GM12892 (cell line): Measurements from ENCODE around the genes CLEC4F and CD207.

- RRBS, result no CpG with 5 or more reads among the region's 4 CpGs
These were observed 38.4 kb downstream of the GFPT1 start for GRCh38 chr2:69348463-69349164.

DNA sequence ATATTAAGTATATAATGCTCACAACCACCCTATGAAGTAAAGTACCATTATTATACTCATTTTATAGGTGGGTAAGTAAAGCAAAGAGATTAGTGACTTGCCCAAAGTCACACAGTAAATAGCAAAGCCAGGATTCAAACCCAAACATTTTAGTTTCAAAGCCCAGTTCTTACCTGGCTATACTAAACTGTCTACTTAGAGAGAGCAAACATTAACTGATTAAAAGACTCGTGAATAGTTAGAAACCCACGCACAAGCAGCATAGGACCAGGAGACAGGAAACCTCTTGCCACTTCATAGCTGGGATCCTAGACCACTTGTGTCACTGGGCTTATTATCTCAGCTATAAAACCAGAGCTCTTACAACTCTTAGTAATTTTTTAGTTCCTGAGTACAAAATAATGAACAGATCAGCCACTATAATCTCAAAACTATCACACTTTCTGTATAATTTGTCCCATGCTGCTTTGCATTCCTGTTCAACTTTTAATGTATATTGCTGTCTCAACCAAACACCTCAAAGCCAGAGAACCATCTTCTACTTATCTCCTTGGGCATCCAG lies 2.4 kb upstream of the AAK1 start:
- RRBS, result no CpG with 5 or more reads among the region's 2 CpGs

- RRBS, result no CpG with 5 or more reads among the region's 7 CpGs
These were observed 39.2 kb upstream of the GMCL1 start for GRCh38 chr2:69790188-69790822.

DNA sequence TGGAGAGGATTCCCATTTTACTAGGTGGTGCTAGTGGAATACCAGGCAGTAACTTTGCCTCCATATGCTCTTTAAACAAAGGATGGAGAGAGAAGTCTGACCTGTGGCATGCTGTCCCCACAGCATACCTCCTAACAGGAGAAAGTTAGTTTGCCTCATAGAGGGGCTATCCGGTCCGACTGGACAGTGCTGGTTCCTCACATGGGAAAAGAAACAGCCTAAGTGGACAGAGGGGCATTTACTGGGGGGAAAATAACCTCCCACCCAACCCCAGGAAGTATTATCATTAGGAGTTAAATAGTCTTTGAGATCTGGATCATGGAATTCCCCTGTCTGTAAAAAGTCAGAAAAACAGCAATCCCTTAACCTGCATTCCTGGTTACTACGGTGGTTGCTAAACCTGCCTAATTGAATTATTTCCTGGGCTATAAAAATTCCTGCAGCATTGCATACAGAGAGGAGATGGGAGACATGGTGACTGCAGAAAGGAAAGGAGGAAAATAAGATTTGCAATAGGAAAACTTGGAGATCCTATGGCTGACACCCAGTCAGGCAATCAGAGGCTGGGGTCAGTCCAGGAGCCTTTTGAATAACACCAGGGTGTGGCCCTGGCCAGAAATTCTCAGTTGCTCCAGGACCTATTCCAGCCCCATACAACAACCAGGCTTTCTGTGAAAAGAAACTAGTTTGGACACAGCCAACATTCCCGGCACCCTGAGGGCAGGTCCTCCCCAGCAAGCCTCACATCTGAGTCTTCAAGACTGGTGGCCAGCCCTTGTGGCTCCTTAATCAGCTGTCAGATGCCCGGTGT lies 31.4 kb upstream of the GMCL1 start:
- RRBS, result no CpG with 5 or more reads among the region's 5 CpGs

DNA sequence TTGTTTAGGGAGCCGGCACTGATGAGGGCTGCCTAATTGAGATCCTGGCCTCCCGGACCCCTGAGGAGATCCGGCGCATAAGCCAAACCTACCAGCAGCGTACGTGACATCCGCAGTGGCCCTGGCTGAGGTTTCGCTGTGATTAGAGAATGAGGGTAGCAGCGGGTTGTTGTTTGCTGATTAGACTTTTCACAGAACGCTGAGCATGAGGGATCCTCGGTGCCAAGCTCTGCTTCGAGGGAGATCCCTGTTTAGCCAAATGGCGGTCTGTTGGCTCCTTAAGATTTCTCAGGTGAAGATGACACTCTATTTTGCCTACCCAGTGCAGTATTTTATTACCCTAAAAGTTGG lies 21.6 kb upstream of the GMCL1 start:
- RRBS, result 100% methylated on average over 1 of the region's 13 CpGs

DNA sequence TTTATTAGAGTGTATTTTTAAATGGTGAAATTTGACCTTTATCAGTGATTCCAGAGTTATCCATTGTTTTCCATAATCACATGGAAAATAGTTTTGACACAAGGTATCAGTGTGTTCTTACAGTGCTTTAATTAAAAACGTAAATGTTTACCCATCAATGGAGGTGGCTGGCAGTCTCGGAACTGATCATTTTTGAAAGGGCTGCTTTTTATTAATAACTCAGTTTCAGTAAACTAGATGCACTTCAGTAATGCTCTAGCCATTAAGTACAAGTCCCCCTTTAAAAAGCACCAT lies 3.8 kb downstream of the MXD1 start:
- RRBS, result no CpG with 5 or more reads among the region's 2 CpGs

- RRBS, result no CpG with 5 or more reads among the region's 3 CpGs
These were observed 12.1 kb downstream of the MXD1 start for GRCh38 chr2:69926883-69927473.

- RRBS, result no CpG with 5 or more reads among the region's 8 CpGs
These were observed 6.3 kb upstream of the PCBP1 start for GRCh38 chr2:70080820-70081568.

DNA sequence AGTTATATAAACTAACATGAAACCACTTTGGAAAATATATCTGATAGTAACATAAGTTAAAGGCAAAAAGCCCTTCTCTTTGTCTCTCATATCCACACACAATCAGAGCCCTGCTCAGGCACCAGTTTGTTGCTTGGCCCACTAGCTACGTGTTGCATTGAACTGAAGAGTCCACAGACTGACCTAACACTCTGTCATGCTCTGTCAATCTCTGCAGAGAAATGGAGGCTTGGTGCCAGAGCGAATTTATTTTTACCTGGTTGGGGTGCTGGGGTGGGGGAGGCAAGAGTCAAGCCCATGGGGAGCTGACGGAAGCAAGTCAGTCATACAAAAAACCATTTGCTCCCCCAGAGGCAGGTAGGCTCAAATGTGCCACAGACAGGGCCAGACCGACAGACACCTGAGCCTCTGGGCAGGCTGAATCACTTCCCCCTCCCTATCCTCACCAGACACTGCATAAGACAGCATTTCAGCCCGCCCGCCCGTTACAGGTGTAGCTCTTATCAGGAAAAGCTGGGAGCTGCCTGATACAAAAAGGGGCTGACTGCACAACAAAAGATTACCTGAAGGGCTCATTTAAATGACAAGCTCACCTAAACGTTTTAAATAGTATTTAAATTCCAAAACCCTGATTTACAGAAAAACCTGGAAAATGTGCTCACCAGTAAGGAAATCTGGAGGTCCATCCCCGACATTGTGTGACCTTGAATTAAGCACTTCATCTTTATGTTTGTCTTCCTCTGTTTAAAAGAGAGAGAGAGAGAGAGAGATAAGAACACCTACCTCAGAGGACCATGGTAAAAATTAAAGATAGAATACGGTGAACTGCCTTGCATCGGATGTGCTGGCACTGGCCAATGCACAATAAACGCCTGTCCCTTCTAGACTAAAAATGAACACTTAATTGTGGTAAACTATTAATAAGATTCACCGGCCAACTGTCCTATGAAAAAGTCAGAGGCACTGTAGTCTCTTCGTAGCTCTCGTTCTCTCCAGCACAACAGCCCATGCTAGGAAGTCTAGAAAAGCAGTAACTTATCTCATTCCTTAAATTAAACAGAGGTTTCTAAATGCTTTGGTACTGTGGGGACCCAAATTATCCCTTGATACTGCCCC lies 2.0 kb upstream of the PCBP1 start:
- RRBS, result no CpG with 5 or more reads among the region's 15 CpGs

GRCh38 chr2:70087504-70087542 lies within 50 bp of the PCBP1 start:
- RRBS, result under 1% methylated on average over 5 of the region's 8 CpGs

DNA sequence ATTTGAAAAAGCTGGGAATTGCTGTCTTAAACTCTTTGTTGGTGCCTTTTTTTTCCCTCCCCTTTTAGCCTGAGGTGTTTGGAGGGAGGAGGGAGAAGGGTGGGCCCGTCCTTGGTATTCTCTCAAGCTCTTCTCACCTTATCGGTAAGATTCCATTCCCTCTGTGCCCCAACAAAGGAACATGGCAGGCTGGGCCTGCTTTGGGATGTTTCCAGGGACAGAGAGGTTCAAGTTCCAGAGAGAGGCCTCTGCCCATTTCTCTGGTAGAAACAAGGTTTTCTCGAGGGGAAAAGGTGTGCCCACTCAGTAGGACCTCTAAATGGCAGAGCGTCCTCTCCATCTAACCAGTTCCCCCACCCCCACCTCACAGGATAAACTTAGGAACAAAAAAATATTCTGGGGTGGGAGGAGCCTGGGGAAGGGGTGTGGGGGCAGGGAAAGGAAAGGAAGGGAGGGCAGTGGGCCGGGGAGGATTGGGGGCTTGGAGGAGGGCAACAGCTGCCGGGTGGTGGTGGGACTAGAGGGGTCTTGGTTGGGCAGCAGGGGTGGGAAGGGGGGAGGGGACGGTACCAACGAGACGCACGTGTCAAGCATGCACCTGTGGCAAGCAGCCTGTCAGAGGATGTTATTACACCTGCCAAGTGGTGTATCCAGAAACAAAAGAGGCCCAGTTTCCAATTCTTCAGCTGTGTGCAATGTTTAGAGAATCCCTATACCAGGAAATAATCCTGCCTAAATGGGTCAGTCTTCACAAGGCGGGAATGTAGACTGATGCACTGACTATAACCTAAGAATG lies 2.1 kb downstream of the PCBP1 start:
- RRBS, result no CpG with 5 or more reads among the region's 11 CpGs

- RRBS, result no CpG with 5 or more reads among the region's 6 CpGs
These were observed 17.4 kb downstream of the PCBP1 start for GRCh38 chr2:70104600-70105137.

GRCh38 chr2:70149042-70149482 lies 41.8 kb downstream of the C2orf42 start:
- RRBS, result no CpG with 5 or more reads among the region's 8 CpGs

- RRBS, result no CpG with 5 or more reads among the region's 18 CpGs
These were observed 562 bp upstream of the TIA1 start for GRCh38 chr2:70248932-70249448.

GRCh38 chr2:70258301-70259172 lies 600 bp downstream of the PCYOX1 start:
- RRBS, result 19% methylated on average over 4 of the region's 42 CpGs

- RRBS, result no CpG with 5 or more reads among the region's 7 CpGs
These were observed at the start of gene CLEC4F for GRCh38 chr2:70820338-70820872. CLEC4F (minus strand) TSS chr2:70820599.

DNA sequence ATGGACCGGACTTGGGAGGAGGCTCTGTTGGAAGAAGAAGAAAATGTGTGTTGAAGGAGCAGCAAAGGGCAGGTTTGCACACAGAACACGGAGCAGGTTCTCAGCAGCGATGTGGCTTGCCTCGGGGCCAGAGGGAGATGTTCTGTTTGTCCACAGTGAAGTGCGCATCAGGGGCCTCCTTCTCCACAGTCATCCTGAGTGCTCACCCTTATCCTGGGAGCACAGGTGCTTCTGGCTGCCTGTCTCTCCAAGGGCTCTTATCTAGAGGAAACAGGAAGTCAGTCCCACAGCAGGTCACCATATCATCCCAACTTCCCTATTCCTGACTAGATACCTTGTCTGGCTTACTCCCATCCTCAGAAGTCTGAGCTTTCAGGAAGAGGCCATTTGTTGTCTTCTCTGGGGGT lies at the start of gene CD207:
CD207 (minus strand) TSS at position 233 of the 407 bp plus-strand sequence.
- RRBS, result no CpG with 5 or more reads among the region's 5 CpGs

GRCh38 chr2:70901808-70902422 lies 1.5 kb downstream of the VAX2 start:
- RRBS, result 46% methylated on average over 8 of the region's 19 CpGs

DNA sequence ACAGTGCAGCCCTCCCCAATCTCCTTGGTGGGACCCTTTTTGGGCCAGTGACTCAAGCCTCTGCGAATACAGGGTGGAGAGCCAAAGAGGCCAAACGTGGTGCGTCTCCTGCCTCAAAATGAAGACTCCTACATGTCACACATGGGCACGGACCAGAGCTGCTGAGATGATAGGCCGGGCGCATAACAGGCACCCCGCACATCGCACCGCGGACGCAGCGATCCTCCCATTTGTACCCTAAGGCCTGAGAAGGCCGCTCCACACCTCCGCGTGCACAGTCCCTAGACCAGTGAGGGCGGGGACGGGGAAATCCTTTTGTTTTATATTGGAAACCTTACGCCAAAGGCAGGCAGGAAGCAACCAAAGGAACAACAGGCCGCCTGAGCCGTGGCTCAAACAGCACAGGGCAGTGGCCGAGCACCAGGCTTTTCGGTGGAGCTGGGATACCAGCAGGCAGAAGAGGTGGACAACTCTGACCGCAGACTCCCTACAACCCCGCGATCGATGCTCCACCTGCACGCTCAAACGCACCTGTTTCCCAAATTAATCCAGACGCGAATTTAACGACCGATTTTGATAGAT lies 3.6 kb downstream of the VAX2 start:
- RRBS, result no CpG with 5 or more reads among the region's 32 CpGs

- RRBS, result no CpG with 5 or more reads among the region's 7 CpGs
These were observed 13.7 kb upstream of the ATP6V1B1 start for GRCh38 chr2:70921952-70922360.